ENCODE data around the gene LIPC.

DNA sequence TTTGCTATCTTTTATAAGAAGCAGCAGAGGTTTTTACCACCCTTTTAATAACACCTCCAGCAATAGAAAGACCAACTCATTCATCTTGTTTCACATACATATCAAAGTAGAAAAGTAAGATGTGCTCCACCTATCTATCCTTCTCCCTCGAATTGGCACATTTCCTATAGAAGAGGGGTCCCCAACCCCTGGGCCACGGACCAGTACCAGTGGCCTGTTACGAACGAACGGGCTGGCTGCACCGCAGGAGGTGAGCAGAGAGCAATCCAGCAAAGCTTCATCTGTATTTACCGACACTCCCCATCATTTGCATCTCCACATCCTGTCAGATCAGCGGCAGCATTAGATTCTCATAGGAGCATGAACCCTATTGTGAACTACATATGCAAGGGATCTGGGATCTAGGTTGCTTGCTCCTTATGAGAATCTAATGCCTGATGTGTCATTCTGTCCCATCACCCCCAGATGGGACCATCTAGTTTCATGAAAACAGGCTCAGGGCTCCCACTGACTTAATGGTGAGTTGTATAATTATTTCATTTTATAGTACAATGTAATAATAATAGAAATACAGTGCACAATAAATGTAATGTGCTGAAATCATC lies 94.9 kb upstream of the CGNL1 start:
- PRO-cap, 6 experiments = no peak in any of the 6 experiments
- RAMPAGE, long total RNA, 2 experiments = no peak in any of the 2 experiments
- RRBS = no CpG with 5 or more reads among the region's 8 CpGs

- PRO-cap, 6 experiments = no peak in any of the 6 experiments
- RAMPAGE, long total RNA, 2 experiments = no peak in any of the 2 experiments
- RRBS = no CpG with 5 or more reads among the region's 3 CpGs
Measured at GRCh38 chr15:57284623-57285121, 91.6 kb upstream of the CGNL1 start.

DNA sequence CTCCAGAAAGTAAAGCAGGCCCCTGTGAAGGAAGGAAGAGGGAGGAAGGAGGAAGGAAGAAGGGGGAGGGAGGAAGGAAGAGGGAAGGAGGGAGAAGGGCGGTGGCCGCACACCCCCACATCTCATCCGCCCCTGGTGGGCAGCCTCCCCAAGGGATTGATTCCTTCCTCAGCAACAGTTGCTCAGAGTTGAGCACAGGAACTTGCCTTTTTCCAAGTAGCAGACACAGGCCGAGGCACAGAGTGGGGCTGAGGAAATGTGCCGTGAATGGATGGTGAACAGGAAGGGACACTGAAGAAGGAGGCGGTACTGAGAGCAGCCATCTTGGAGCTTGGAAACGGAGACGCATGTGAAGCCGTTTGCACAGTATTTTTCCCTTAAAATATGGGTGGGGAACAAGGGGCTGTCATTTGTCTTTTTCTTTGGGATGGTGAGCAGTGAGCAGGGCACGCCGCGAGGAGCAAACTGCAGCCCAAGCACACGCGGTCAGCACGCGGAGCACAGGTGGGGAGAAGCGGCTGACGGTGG lies 57.4 kb upstream of the CGNL1 start:
- PRO-cap, 6 experiments = no peak in any of the 6 experiments
- RAMPAGE, long total RNA, 2 experiments = no peak in any of the 2 experiments
- RRBS = no CpG with 5 or more reads among the region's 18 CpGs

- PRO-cap, 6 experiments = no peak in any of the 6 experiments
- RAMPAGE, long total RNA, 2 experiments = no peak in any of the 2 experiments
- RRBS = no CpG with 5 or more reads among the region's 7 CpGs
Measured at GRCh38 chr15:57322084-57322474, 54.2 kb upstream of the CGNL1 start.

- PRO-cap, 6 experiments = peak in 2 of 6 experiments; most common minus-strand start chr15:57376733 (in 2)
- RAMPAGE, long total RNA, 2 experiments = no peak in any of the 2 experiments
- RRBS = 2% methylated on average over 8 of the region's 54 CpGs
Measured at GRCh38 chr15:57376618-57377510, 559 bp downstream of the CGNL1 start.

GRCh38 chr15:57377511-57377803 lies 1.2 kb downstream of the CGNL1 start:
- PRO-cap, 6 experiments = no peak in any of the 6 experiments
- RAMPAGE, long total RNA, 2 experiments = no peak in any of the 2 experiments
- RRBS = no CpG with 5 or more reads among the region's 3 CpGs

GRCh38 chr15:57476200-57476725 lies 100.0 kb downstream of the CGNL1 start:
- PRO-cap, 6 experiments = no peak in any of the 6 experiments
- RAMPAGE, long total RNA, 2 experiments = no peak in any of the 2 experiments
- RRBS = no CpG with 5 or more reads among the region's 7 CpGs

DNA sequence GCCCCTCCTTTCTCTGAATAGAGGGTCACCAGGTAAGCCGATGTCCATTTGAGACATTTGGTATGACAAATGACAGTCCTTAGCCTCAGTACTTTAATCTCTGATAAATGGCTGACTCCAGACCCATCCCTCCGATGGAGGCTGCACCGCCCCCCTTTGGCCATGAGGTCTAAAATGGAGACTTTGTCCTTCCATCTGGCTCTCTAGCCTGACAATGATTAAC lies 10.9 kb upstream of the MYZAP start:
- PRO-cap, 6 experiments = no peak in any of the 6 experiments
- RAMPAGE, long total RNA, 2 experiments = no peak in any of the 2 experiments
- RRBS = no CpG with 5 or more reads among the region's 3 CpGs

DNA sequence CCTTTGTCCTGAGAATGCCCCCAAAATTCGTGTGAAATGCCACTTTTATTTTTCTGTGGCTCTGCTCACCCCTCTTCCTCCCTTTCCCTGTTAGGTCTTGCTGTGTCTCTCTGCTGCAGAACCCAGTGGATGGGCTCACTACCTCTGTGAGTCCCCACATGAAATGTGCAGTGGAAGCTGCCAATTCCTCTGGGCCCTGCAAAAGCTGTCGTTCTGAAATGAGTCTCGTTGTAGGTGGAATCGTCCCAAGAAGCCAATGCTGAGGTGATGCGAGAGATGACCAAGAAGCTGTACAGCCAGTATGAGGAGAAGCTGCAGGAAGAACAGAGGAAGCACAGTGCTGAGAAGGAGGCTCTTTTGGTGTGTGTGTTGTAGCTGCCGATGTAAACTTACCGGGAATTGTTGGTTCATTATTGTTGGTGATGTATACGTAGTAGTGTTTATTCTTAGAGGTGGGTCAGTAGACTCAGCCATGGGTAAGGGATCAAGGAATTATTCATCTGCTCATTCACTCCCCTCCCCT lies 40.6 kb downstream of the MYZAP start:
- PRO-cap, 6 experiments = peak in 1 of 6 experiments; most common plus-strand start position 307 of the sequence (in 1)
- RAMPAGE, long total RNA, 2 experiments = start-site peak on the plus strand in 2 of 2 experiments, centred at positions 299 to 312 of the sequence, 150 to 299 reads per replicate
- RRBS = no CpG with 5 or more reads among the region's 8 CpGs

DNA sequence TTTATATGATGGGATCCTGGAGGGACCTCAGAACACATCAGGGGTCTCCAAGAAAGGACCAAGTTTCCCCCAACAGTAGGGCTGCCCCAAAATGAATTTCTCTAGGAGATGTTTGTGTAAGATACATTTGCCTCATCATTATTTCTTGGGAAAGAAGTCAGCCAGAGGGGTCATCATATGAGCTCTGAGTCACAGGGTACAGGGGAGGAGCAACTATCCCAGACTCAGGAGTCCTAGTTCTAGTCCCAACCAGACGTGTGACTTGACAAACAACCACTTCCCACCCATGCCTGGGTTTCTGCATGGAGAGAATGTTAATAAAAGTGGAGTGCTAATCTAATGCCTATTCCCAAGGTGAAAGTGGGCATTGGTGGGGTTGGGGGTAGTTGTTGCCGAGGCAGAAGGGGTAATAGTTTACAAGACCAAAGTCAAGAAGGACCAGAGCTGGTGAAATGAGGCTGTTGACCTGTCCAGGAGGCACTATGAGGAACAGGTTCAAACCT lies 144.1 kb downstream of the ALDH1A2 start:
- PRO-cap, 6 experiments = no peak in any of the 6 experiments
- RAMPAGE, long total RNA, 2 experiments = no peak in any of the 2 experiments
- RRBS = no CpG with 5 or more reads among the region's 2 CpGs

DNA sequence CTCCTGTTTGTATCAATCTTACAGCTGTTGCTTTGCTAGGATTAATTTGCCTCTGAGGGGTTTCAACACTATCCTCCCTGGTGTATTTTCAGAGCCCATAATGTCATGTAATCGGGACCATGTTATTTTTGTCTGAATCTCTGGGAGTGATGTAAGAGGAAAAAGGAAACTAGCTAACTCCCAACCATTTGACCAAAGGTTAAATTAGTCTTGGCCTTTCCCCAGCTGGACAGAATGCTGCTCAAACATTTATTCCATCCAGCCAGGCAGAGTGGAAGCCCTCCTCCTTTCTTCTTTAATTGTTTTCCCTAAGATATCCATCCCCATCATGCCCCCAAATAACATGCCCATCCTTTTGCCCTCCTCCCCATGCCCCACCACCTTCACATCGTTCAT lies 142.2 kb downstream of the ALDH1A2 start:
- PRO-cap, 6 experiments = peak in 2 of 6 experiments; most common plus-strand start position 252 of the sequence (in 1); most common minus-strand start position 102 of the sequence (in 2)
- RAMPAGE, long total RNA, 2 experiments = no peak in any of the 2 experiments
- RRBS = no CpG with 5 or more reads among the region's 2 CpGs

GRCh38 chr15:58332973-58333428 lies 98.8 kb upstream of the LIPC start:
- PRO-cap, 6 experiments = no peak in any of the 6 experiments
- RAMPAGE, long total RNA, 2 experiments = no peak in any of the 2 experiments

DNA sequence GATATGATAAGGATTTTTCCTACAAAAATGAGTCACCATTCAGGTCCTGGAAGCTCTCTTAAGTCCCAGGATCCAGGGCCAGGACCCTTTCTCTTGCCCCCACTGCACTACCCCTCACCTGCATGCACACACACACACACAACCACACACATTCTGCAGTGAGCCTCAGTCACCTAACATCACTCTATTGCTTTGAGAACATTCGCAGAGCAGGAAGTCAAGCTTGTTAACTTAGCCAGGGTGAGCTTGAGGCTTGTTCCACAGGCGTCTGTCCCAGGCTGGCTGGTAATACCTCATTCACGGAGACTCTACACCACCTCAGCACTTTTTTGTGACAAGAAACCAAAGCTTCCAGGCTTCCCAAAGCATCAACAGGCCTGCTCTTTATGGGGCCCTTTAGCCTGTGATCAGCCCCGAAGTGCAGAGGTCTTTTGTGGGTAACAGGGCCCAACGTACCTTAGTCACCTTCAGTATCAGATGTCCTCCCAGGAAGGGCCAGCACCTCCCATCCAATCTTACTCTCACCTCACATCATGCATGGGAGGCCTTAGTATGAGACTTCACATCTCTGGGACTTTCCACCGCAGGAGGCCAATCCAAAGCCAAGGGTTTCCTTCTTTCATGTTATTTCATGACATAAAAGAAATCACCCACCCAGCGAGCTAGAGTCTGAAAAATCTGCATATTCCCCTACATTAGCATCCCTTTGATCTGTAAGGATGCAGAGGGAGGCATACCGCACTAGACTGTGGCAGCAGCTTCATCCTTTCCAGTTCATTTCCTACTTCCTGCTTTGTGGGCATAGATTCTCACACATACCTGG lies 73.9 kb upstream of the LIPC start:
- PRO-cap, 6 experiments = no peak in any of the 6 experiments
- RAMPAGE, long total RNA, 2 experiments = no peak in any of the 2 experiments
- RRBS = no CpG with 5 or more reads among the region's 8 CpGs

DNA sequence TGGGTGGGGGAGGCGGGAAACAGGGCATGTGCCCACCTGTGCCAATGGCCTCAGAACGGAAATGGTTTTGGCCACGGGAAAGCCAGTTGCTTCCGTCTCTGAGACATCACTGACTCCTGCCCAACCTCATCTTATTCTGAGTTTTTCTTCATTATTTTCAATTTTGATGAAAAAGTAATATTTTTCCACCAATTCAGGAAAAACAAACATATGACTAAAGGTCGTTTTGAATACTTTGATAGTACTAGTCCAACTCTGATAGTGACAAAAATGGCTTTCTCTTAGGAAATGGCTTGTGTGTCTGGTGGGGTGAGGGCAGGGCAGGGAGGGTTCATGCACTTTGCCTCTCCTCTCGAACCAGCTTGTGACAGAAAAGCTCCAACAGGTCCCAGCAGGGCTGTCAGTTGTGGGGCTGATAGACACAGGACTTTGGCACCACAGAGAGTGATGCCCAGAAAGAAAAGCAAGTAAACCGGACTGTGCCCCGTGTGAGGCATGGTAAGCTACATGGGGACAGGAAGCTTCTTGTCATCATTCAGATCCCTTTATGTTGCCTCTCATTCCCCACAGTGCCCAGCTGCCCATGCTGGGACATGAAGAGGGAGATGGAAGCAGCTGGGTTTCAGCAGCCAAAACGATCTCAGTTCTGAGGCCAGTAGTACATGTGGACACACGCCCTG lies 29.9 kb upstream of the LIPC start:
- PRO-cap, 6 experiments = no peak in any of the 6 experiments
- RAMPAGE, long total RNA, 2 experiments = no peak in any of the 2 experiments
- RRBS = no CpG with 5 or more reads among the region's 10 CpGs

GRCh38 chr15:58431459-58432059 lies at the start of gene LIPC:
Gene LIPC, plus strand, starts transcription at chr15:58431991.
- PRO-cap, 6 experiments = no peak in any of the 6 experiments
- RAMPAGE, long total RNA, 2 experiments = no peak in any of the 2 experiments
- RRBS = no CpG with 5 or more reads among the region's 8 CpGs

- PRO-cap, 6 experiments = no peak in any of the 6 experiments
- RAMPAGE, long total RNA, 2 experiments = no peak in any of the 2 experiments
- RRBS = no CpG with 5 or more reads among the region's 7 CpGs
Measured at GRCh38 chr15:58433266-58433842, 1.6 kb downstream of the LIPC start.

- PRO-cap, 6 experiments = no peak in any of the 6 experiments
- RAMPAGE, long total RNA, 2 experiments = no peak in any of the 2 experiments
- RRBS = no CpG with 5 or more reads among the region's 15 CpGs
Measured at GRCh38 chr15:58467082-58467656, 35.4 kb downstream of the LIPC start.

DNA sequence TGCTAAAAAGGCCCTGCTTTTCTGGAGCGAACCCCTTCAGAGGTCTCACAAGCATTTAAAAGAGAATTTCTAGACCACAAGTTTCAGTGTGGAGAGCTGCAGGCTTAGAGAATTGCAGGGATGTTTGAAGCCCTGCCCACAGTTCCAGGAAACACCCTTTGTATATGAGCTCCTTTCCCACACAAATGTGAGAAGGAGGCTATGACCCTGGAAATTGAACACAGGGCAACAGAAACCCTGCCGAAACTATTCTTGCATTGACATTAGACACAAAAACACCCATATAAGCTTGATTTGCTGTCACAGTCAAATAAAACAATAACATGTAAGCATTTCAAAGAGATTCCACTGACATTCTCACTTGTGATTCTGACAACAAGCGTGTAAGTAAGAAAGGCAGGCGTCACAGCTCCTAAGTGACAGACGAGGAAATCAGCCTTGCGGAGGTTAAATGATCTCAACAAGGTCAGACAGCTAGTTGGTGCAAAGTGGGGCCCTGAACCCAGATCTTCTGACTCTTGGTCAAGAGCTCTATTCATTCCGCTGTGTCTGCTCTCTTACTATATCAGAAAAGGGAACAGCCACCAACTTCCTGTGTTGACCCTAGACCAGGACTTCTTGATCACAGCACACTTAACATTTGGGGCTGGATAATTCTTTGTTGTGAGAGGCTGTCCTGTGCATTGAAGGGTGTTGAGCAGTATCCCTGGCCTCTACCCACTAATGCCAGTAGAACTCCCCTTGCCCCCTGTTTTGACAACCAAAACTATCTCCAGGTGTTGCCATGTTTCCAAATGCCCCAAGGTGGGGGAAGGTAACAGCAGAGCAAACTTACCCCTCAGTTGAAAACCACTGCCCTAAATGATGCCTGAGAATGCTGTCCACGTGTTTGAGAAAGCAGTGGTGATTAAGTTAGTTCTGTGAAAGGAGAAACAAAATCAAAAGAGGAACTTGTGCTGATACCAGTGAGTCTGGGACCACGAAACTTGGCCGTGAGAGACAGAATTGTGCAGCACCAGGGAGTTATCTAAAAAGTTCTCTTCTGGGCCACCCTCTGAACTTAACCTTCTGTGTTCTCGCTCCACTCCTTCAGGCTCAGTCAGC lies 86.0 kb downstream of the LIPC start:
- PRO-cap, 6 experiments = no peak in any of the 6 experiments
- RAMPAGE, long total RNA, 2 experiments = no peak in any of the 2 experiments
- RRBS = no CpG with 5 or more reads among the region's 11 CpGs

DNA sequence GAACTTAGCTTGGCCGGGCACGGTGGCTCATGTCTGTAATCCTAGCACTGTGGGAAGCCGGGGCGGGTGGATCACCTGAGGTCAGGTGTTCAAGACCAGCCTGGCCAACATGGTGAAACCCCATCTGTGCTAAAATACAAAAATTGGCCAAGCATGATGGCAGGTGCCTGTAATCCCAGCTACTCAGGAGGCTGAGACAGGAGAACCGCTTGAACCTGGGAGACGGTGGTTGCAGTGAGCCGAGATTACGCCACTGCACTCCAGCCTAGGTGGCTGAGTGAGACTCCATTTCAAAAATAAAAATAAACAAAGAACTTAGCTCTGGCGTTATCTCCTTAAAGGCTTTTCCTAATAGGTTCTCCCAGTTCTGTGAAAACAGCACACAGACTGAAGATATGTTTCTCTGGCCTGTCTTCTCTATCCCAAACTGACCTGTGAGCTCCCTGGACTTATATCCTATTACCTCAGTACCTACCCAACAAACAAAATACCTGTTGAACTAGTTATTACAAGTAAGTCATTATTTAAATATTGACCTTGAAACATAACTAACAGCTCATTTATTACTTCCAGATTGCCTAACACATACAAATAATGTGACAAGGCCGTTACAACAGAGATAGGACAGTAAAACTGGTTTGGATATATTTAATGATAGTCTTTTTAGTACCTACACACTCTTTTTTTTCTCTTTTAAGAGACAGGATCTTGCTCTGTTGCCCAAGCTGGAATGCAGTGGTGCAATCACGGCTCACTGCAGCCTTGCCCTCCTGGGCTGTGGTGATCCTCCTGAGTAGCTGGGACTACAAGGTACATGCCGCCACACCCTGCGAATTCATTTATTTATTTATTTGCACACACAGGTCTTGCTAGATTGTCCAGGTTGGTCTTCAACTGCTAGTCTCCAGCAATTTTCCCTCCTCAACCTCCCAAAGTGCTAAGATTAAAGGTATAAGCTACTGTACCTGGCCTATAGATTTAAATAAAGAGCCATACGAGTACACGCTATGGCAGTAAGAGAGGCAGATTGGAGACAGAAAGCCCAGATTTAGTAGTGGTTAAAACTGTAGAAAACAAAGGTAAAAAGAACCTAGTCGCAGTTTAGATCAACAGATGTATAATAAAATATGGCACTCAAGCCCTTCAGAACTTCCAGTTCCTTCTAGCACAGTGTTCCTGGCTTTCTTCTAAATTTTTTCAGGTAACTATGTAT lies 145.0 kb downstream of the ADAM10 start:
- PRO-cap, 6 experiments = no peak in any of the 6 experiments
- RAMPAGE, long total RNA, 2 experiments = no peak in any of the 2 experiments
- RRBS = no CpG with 5 or more reads among the region's 16 CpGs

DNA sequence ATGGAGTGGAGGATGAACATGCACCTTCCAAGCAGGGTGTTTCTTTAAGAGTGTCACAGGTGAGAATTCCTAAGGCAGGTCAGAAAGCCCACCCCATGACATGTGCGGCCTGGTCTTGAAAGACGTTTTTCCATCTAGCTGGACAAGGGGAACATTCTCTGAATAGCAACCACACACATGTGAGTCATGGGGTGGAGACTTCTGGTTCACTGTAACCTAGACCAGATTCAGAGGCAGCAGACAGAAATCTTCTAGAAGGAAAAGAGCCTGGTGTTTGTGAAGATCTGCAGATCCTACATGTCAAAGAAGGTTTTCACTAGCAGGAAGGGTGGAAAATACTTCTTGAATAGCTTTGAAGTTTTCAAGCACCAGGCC lies 17.8 kb downstream of the ADAM10 start:
- PRO-cap, 6 experiments = peak in 1 of 6 experiments; most common plus-strand start position 243 of the sequence (in 1); most common minus-strand start position 136 of the sequence (in 1)
- RAMPAGE, long total RNA, 2 experiments = no peak in any of the 2 experiments
- RRBS = no CpG with 5 or more reads among the region's 2 CpGs

Data from heart left ventricle (tissue), 7 donors.